Sternocleidomastoid (tissue), 1 donor: ENCODE measurements around the genes LAS1L and VSIG4.

- PRO-cap = no peak
Measured at GRCh38 chrX:56803320-56804016, 74.4 kb downstream of the NBDY start.

GRCh38 chrX:62964157-62964383 is 387.1 kb downstream of the SPIN4 start:
- PRO-cap = no peak

DNA sequence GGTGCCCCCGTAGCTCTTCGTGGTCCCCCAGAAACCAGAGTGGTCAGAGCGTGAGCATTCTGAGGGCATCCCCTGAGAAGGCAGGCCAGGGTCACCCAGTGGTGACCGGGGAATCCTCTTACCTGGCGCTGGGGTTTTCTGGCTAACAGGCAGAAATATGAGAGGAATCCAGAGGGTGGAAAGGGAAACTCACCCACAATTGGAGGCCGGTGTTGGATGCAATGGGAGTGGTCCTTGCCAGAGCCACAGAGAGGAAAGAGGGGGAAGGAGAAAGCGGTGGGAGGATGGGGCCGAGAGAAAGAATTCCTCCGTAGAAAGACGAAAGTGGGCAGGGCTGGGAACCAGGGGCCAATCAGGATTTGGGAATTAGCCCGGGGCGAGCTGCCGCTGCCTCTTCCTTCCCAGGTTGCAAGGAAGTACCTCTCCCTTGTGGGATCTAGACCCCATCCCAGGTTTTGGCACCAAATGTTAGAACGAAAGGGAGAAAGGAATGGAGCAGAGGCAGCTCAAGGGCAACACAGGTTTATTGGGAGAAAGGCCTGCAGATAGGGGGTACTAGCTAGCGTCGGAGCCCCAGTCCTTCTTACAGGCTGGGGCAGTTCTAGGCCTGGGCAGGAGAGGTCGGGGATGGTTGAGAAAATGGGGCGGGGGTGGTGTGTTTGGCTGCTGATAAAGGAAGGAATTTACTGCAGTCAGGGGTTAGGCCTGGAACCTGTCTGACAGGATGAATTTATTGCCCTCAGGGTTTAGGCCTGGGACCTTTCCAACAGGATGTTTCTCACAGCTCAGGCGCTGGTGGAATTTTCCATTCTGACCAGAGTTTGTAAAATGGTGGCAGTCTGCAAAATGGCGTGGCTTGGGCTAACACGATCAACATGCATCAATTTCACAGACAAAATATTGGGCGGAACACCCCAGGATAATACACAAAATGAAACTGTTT is 83.2 kb upstream of the SPIN4 start:
- PRO-cap = no peak

DNA sequence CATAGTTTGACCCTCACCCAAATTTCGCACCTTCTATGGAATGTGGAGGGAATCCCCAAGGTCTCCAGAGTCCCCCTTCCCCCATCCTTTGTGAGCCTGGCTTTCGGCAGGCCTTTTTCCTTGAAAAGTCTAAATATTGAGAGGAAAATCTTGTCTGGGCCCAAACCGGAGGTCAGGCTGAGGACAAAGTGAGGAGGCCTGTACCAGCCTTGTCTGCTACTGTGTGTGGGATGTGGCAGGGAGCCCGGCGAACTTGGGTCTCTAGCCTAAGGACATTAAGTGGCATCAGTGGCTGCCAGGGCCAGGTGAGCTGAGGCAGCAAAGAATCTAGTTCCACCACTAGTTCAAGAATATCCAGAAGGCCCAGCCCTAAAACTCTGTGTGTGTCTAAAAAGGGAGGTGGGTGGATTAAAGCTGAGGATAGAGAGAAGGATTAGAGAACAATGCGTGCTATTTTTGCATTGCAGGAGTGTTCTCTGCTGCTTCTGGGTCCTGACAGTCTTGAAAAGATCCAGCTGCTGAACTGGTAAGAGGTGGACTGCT is 1.1 kb upstream of the AMER1 start:
- PRO-cap = no peak

DNA sequence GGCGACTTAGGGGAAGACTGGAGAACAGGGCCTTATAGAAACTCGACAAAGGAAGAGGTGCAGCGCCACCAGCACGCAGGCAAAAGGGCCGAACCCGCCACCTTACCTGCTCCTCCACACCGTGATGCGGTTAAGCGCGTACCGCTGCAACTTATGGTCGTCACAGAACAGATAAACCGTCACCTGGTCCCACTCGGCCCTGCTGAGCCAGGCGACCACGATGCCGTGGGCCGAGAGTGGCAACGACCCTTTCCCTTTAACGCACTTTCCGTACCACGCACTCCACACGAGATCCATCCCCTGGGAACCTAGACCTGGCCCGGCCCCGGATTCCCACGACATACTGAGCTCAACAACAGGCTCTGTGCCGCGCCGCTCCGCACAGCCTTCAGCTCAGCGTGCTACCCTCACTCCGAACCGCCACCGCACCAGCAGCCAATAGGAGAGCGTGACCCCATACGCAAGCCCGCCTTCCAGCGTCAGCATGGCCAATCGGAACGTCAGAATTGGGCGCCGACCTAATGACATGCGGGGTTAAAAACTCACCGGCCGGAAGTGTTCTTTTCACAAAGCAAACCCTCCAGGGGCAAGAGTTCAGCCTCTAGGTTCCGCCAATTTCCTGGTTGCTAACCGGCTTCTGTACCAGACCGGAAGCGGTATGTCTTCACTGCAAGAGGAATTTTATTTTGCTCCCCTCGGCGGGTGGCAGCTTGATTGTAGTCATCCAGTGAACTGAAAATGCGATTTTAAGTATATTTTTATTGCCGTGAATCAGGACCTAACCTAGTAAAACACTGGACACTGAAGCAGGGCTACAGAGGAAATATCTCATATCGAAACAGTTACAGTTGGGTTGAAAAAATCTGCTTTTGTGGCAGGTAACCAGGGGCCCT is at the start of gene LAS1L:
Gene LAS1L, minus strand, starts transcription at position 414 of the 893 bp plus-strand sequence.
- PRO-cap = bidirectional peak, plus-strand start at position 678 of the sequence, minus-strand start at position 414 of the sequence

DNA sequence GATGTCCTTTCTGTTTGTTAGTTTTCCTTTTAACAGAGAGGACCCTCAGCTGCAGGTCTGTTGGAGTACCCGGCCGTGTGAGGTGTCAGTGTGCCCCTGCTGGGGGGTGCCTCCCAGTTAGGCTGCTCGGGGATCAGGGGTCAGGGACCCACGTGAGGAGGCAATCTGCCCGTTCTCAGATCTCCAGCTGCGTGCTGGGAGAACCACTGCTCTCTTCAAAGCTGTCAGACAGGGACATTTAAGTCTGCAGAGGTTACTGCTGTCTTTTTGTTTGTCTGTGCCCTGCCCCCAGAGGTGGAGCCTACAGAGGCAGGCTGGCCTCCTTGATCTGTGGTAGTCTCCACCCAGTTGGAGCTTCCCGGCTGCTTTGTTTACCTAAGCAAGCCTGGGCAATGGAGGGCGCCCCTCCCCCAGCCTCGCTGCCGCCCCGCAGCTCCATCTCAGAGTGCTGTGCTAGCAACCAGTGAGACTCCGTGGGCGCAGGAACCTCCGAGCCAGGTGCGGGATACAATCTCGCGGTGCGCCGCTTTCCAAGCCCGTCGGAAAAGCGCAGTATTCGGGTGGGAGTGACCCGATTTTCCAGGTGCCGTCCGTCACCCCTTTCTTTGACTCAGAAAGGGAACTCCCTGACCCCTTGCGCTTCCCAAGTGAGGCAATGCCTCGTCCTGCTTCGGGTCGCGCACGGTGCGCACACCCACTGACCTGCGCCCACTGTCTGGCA is 47.4 kb upstream of the MSN start:
- PRO-cap = no peak

DNA sequence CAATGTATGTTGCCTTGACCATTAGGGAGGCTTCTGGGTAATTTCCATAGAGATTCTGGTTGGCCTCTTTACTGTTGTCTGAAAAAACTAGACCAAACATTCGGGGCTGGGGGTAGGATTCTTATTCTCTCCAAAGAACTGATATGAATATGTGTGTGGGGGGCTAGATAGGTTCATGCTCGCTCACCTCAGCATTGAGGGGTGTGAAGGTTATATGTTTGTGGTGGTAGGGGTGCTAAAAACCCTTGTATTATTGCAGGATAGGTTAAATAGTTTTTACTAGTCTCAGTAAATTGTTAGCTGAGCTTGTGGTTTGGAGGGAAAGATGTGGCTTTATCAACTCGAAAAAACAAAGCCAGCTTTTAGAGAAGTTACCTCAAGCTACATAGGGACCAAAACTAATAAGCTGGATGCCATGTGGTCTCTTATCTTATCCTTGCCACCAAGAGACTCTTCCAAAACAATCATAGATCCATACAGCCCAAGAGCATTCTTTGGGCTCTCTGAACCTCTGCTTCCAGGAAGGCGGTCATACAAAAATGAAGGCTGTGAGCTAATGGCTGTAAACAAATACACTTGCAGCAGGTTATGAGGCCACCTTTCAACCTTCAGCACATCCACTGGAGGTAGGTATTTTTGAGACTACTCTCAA is 29.1 kb downstream of the MSN start:
- PRO-cap = no peak

- PRO-cap = no peak
Measured at GRCh38 chrX:65700752-65701674, 33.6 kb downstream of the MSN start.

- PRO-cap = unidirectional peak, minus-strand start at chrX:66040080
Measured at GRCh38 chrX:66039934-66040499, at the start of gene VSIG4. Gene VSIG4 (minus strand): TSS chrX:66040080.

DNA sequence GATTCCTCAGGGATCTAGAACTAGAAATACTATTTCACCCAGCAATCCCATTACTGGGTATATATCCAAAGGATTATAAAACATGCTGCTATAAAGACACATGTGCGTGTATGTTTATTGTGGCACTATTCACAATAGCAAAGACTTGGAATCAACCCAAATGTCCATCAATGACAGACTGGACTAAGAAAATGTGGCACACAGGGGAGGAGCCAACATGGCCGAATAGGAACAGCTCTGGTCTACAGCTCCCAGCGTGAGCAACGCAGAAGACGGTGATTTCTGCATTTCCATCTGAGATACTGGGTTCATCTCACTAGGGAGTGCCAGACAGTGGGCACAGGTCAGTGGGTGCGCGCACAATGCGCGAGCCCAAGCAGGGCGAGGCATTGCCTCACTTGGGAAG is 303.7 kb upstream of the EDA2R start:
- PRO-cap = no peak

- PRO-cap = no peak
Measured at GRCh38 chrX:67272208-67272407, 271.7 kb upstream of the AR start.

- PRO-cap = no peak
Measured at GRCh38 chrX:68405290-68405915, 27.9 kb downstream of the OPHN1 start.

- PRO-cap = no peak
Measured at GRCh38 chrX:68533934-68534745, 35.3 kb downstream of the YIPF6 start.

- PRO-cap = bidirectional peak, plus-strand start at chrX:68694009, minus-strand start at chrX:68693932; bidirectional peak, plus-strand start at chrX:68694646, minus-strand start at chrX:68694510
Measured at GRCh38 chrX:68693827-68694944, 46.7 kb downstream of the STARD8 start.

DNA sequence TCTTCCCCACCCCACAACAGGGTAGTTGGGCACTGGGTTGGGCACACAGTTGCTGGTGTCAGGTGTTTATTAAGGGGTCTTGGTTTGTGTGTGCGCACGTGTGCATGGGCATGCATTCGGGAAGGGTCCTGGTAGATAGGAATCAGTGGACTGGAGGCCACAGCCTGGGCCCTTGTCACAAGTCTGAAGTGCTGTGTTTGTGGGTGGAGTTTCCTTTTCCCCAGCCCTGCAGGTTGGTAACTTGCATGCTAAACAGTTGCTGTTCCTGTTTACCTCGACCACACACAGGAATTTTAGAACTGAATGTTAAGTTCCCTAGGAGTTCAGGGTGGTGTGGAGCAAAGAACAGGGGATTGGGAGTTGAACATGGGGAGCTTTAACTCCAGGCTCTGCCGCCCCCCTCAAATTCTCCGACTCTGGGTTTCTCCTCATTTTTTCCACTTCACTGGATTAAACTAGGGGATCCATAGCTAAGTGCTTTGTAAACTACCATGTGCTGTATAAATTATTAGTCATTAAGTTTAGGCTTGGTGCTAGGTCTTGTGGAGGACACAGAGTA is 48.9 kb downstream of the STARD8 start:
- PRO-cap = no peak

GRCh38 chrX:68697050-68697712 is 49.7 kb downstream of the STARD8 start:
- PRO-cap = bidirectional peak, plus-strand start at chrX:68697844, minus-strand start at chrX:68697544

- PRO-cap = no peak
Measured at GRCh38 chrX:68840938-68841276, 12.1 kb downstream of the EFNB1 start.

DNA sequence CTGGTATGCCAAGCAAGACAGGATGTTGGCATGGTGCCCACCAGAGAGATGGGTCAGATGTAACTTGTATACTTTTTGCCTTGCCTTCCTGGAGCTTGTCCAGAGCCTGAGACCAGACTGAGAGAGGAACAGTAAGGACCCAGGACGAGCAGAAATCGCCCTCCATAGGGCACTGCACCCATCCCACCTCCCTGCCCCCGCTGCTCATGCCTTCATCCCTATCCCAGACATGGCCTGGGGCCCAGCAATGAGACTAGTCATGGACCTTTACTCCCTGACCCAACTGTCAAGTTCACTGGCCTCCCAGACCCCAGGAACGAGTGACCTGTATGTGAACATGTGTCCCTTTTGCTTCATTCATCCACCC is 66.8 kb downstream of the EFNB1 start:
- PRO-cap = no peak

DNA sequence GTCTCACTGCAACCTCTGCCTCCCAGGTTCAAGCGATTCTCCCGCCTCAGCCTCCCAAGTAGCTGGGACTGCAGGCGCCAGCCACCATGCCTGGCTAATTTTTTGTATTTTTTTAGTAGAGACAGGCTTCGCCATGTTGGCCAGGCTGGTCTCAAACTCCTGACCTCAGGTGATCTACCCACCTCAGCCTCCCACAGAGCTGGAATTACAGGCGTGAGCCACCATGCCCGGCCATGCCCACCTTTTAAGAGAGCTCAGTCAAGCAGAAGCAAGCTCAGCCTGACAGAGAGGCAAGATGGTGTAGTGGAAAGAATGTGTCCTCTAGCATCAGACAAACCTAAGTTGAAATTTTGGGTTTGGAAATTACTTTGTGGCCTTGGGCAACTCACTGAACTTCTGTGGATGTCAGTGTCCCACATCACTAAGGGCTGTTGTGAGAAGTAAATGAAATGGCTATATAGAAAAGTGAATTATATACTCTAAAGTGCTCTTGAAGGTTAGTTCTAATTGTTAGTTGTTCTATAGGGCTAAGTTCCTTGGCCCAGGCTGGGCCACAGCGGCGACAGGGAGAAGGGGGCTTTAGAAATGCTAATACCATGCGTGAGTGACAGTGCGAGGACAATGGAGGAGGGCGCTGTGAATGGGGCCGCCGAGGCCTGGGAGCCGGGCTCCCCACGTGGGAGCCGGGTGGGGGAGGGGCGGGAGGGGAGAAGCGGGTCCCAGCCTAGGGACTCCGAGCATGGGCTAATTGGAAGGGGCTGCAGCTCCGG is 15.7 kb downstream of the PJA1 start:
- PRO-cap = no peak

GRCh38 chrX:69164181-69164927 is 899 bp downstream of the PJA1 start:
- PRO-cap = no peak